A172 (cell line): ENCODE measurements around a stretch of chr12.

- RAMPAGE, long total RNA, result no peak
Measured at GRCh38 chr12:46266808-46267634, 1.8 kb downstream of the SLC38A1 start.

GRCh38 chr12:46365875-46366769, 6.5 kb downstream of the SLC38A2 start:
- RAMPAGE, long total RNA, result no peak

DNA sequence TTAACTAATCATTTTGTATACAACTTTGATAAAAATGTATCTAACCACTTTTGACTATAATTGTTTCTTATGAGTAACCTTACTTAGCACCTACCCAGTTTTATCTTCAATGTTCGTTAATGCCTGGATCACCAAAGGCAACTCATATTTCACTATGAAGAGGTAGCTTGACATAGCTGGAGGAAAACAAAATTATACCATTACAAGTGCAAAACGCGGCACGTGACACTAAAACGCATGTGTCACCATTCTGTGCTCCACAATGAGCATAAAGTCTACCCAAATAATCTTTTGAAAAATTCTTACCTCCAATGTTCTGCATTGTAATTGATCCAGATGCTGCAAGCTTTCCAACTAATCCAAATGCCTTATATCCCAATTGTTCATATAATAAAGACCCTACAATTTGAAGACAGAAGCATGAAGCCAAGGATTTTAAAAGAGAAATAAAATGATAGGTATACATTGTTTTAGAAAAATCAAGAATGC, 5.8 kb downstream of the SLC38A2 start:
- RAMPAGE, long total RNA, result no peak

GRCh38 chr12:46369082-46369971, 3.2 kb downstream of the SLC38A2 start:
- RAMPAGE, long total RNA, result no peak

DNA sequence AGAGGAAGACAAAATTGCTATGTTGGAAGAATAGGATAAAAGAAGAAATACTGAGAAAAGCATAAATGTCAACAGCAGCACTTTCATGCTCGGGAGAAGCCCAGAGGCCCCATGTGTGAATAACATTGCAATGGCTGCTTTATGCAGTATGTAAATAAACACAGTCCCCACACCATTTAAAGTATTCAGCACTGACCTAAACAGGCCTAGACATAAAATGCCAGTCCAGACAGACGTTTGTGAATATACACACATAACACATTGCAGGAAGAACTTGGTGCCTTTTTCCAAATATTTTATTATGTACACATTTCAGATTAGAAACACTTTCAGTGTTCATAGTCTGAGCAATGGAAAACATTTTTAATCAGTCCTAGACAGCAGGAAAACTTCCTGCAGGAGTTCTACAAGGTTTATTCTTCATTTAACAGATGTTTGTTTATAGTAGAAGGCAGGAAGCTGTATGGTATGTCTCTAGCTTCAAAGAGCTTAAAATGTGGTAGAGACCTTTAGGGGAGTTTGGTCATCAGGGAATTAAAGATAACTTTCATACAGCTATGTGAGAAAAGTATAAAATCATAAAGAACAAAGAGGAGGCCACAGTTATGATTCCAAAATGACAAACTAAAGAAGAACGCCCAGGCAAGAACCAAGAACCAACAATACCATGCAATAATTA, 30.5 kb upstream of the SLC38A2 start:
- RAMPAGE, long total RNA, result no peak

DNA sequence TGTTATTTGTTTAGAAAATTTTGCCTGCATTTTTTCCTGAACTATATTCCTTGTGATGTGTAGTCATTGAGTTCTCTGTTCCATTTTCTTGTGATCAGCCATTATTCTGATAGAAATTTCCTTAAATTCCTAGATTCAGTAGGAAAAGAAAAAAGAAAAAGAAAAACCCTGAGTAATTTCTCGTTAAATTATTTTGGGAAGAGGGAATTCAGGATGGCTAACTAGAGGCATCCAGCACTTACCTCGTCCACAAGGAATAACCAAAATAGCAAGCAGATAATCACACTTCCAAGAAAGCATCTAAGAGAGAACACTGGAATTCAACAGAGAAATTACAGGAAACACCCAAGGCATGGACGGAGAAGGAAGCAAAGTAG, 222.7 kb downstream of the SLC38A4 start:
- RAMPAGE, long total RNA, result no peak

GRCh38 chr12:46617355-46617574, 208.5 kb downstream of the SLC38A4 start:
- RAMPAGE, long total RNA, result no peak

DNA sequence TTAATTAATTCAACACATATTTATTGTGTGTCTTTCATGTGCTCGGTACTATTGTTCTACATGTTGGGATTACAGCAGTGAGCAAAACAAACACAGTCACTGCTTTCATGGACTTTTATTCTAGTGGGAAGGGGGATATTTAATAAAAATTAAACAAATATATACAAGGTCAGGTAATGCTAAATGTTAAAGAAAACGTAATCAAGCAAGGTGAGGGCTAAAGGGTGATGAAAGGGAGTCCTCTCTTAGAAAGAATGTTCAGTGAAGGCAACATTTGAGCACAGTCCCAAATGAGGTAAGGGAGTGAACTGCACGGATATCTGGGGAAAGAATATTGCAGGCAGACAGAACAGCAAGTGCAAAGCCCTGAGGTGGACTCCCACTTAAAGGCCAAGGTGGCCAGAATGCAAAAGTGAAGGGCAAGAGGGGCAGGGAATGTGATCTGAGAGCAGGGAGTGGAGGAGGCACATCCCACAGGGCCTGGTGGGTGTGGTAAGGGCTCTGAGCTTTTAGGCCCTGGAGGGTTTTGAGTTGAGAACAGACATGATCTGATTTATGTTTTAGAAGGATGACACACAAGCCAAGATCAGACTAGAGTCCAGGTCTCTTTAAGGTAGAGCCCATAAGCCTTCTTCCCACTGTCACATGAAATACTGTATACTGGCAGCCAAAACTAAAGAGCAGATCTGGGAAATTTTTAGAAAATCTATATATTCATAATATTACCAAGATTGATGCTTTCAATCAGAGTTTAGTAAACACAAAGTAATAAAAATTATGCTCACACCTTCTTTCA, 162.6 kb downstream of the SLC38A4 start:
- RAMPAGE, long total RNA, result no peak

DNA sequence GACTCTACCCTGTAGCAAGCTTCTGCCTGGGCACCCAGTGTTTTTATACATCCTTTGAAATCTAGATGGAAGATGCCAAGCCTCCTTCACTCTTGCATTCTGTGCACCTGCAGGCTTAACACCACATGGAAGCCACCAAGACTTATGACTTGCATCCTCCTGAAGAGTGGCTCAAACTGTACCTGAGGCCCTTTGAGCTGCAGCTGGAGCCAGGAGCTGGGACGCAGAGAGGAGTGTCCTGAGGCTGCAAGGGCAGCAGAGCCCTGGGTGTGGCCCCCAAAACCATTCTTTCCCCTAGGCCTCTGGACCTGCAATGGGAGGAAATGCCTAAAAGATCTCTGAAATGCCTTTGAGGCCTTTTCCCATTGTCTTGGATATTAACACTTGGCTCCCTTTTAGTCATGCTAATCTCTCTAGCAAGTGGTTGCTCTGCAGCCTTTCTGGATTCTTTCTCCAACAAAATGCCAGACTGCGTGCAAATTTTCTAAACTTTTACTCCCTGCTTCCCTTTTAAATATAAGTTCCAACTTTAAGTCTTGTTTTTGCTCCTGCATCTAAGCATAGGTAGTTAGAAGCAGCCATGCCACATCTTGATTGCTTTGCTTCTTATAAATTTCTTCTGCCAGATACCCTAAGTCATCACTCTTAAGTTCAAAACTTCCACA, 156.1 kb downstream of the SLC38A4 start:
- RAMPAGE, long total RNA, result no peak

DNA sequence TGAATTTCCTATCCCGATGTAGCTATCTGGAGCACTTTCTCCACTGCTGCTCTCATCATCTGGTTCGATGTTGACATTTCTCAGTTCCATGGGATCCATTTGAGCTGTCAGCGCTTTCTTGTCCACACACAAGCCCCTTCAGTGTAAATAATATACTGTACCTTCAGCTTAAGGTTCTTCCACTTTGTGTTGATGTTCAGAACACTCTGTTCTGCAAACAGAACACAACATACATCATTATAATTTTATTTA, 32.9 kb downstream of the SLC38A4 start:
- RAMPAGE, long total RNA, result no peak

- RAMPAGE, long total RNA, result no peak
Measured at GRCh38 chr12:46808215-46808777, 17.5 kb downstream of the SLC38A4 start.

DNA sequence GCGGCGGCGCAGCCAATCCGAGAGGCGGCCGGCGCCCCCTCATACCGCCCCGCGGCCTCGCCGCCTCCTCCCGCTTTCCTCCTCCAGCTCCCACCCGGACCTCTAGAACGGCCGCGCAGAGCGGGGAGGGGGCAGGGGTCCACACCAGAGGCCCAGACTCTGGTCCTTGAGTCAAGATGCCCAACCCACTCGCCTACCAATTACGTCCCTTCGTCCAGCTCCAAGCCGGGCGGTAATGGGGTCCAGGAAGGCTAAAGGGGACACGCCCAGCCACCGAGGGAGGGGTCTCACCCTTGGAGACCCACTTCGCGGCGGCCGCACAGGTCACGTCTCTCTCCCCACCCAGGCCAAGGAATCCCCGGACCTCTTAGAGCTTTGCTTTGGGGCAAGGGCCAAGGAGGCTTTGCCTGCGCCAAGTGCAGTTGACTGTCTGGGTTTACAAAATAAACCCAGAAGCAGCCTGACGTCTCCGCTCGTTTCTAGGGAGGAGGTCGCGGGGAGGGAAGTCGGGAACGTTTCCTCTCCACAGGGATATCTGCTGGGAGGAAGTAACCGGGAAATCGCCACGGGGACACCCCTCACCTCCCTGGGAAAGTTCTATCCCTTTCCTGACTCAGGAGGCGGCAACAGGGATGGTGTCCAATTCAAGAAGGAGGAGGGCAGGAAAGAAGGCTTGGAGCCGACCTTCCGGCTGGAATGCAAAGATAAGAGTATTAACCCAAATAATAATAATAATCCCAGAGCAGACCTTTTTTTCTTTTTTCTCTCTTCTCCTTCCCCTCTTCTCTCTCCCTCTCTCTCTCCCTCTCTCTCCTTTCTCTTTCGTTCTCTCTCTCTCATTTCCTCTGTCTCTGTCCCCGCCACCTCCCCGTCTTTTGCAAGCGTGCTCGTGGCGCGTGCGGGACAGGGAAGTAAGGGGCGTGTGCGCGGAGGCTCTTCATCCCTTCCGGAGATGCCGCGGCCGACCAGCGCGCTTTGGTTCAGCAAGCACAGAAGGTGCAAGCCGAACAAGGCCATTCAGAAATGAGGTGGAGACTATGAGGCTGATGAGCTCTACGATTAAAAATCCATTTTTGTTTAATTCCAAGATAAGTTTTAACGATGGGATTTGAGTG, 607 bp upstream of the AMIGO2 start:
- RAMPAGE, long total RNA, result start-site peak on the minus strand centred at position 873 of the sequence, 74 bp wide, 21 and 32 reads in 2 replicates; start-site peak on the minus strand centred at position 1,015 of the sequence, 86 bp wide, 50 and 55 reads in 2 replicates

DNA sequence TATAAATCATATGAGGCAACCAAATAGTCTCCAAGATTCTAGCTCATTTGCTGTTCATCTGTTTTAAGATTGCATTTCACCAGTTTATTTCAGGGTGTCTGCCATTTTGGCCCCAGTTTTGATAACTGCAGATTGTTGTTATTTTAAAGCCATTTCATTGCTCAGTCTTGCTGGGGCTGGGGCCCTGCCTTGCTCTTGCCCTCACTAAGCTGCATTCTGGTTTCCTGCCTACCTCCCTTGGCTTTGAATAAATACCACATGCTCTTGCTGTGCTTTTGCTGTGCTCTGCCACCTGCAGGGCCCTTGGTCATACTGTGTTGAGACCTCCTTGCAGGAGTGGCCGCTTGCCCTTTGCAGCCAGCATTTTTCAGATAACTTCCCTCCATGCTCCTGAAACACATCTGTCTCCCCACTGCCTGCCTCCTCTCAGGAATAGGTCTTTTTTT, 114.0 kb upstream of the AMIGO2 start:
- RAMPAGE, long total RNA, result no peak

- RAMPAGE, long total RNA, result no peak
Measured at GRCh38 chr12:47231470-47232081, 151.8 kb upstream of the AMIGO2 start.

GRCh38 chr12:47393006-47393287, 312.9 kb downstream of the RPAP3 start:
- RAMPAGE, long total RNA, result no peak

DNA sequence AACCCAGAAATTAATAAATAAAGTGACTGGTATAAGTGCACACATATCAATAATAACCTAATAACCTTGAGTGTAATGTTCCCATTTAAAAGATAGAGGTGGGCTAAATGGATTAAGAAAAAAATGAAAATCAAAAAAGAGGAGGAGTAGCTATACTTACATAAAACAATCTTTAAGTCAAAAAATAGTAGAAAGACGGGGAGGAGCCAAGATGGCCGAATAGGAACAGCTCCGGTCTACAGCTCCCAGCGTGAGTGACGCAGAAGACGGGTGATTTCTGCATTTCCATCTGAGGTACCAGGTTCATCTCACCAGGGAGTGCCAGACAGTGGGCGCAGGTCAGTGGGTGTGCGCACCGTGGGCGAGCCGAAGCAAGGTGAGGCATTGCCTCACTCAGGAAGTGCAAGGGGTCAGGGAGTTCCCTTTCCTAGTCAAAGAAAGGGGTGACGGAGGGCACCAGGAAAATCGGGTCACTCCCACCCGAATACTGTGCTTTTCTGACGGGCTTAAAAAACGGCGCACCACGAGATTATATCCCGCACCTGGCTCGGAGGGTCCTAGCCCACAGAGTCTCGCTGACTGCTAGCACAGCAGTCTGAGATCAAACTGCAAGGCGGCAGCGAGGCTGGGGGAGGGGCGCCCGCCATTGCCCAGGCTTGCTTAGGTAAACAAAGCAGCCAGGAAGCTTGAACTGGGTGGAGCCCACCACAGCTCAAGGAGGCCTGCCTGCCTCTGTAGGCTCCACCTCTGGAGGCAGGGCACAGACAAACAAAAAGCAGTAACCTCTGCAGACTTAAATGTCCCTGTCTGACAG, 278.9 kb downstream of the RPAP3 start:
- RAMPAGE, long total RNA, result no peak

- RAMPAGE, long total RNA, result no peak
Measured at GRCh38 chr12:47749063-47749569, 9.6 kb downstream of the RAPGEF3 start.

DNA sequence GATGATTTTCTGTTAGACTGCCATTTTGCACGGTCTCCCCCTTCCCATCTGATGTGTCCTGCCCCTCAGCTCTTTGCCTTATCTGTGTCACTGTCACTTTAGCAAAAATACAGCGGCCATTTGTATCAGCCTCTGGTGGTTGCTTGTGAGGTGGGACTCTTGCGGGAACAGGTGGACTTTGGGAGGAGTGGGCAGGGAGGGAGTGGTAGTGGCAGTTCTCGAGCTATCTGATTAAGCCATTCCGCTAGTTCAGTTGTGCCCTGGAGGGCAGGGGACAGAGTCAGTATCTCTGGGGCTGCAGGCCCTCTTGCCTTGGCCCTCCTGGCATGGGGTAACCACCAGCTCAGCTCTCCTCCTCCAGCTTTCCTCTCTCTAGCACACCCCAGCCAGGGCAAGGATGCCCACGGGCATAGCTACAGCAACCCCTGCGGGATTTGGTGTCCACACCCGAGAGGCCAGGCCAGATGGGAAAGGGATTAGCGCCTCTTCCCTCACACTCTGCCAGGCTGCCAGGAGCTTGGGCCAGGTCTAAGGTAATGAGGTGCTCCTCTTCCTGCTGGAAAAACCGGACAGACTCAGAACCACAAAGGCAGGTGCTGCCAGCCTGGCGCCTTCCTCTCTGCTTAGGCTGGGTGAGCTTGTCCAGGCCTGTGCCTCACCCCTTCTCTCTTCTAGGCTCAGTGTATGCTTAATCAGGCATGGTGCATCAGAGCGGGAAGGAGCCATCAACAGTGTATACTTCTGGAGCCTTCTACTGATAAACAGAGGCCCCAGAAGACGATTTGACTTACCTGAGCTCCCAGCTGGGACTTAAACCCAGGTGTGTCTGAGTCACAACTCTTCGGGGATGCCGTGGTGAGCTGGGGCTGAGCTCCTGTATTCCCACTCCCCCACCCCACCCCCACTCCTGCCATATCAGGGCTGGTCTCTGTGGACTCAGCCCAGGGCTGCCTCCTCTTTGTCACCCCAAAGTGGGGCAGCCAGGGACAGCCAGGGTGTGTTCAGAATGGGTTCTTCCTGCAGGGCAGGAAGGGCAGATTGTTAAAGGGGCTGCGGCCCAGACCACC, 8.8 kb downstream of the SLC48A1 start:
- RAMPAGE, long total RNA, result no peak

- RAMPAGE, long total RNA, result no peak
Measured at GRCh38 chr12:47782610-47783607, 9.9 kb downstream of the SLC48A1 start.

- RAMPAGE, long total RNA, result no peak
Measured at GRCh38 chr12:47789672-47790235, 16.7 kb downstream of the SLC48A1 start.